Vein endothelial cell (primary cell): Measurements from ENCODE around the genes CCL4 and MRM1.

GRCh38 chr17:35979909-35980347 lies 1.4 kb downstream of the CCL16 start:
- CAGE, long polyA plus RNA, result no peak

DNA sequence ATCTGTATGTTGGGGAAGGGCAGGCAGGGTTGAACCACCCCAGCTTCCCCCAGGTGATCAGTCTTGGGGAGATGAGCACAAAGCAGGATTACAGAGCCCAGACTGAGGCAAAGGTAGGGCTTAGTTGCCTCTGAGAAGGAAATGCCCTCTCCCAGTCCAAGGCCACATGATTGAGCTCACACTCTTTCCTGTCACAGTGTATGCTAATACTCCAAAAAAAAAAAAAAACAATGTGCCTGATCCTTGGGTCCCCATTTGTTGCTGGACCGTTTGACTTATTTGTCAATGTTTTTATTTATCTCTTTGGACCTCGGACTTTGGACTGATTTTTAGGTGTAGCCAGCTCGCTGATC lies 505 bp upstream of the CCL16 start:
- CAGE, long polyA plus RNA, result no peak

DNA sequence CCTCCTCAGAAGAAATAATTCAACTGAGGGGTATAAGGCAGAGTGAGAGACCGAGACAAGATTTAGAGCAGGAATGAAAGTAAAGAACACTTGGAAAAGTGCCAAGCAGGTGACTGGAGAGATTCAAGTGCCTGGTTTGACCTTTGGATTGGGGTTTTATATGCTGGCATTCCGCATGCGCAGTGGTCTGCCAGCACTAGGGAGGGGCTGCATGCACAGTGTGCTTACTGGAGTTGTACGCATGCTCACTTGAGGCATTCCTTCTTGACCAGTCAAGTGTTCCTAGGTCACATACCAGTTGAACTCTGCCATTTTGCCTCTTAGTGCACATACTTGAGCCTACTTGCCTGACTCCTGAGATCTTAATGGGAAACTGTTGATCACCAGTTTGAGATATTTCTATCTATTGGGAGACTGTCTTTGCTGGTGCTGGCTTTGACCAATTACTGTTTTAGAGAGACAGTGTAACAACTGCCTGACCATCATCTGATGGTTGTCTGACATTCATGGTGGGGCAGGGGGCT lies 692 bp upstream of the CCL15 start:
- CAGE, long polyA plus RNA, result no peak

- CAGE, long polyA plus RNA, result no peak
Measured at GRCh38 chr17:36103265-36104178, at the start of gene CCL4. Gene CCL4 (plus strand): TSS chr17:36103827.

GRCh38 chr17:36546411-36546854 lies 1.7 kb downstream of the GGNBP2 start:
- CAGE, long polyA plus RNA, result no peak

- CAGE, long polyA plus RNA, result no peak
Measured at GRCh38 chr17:36570778-36571310, 20.8 kb upstream of the DHRS11 start.

DNA sequence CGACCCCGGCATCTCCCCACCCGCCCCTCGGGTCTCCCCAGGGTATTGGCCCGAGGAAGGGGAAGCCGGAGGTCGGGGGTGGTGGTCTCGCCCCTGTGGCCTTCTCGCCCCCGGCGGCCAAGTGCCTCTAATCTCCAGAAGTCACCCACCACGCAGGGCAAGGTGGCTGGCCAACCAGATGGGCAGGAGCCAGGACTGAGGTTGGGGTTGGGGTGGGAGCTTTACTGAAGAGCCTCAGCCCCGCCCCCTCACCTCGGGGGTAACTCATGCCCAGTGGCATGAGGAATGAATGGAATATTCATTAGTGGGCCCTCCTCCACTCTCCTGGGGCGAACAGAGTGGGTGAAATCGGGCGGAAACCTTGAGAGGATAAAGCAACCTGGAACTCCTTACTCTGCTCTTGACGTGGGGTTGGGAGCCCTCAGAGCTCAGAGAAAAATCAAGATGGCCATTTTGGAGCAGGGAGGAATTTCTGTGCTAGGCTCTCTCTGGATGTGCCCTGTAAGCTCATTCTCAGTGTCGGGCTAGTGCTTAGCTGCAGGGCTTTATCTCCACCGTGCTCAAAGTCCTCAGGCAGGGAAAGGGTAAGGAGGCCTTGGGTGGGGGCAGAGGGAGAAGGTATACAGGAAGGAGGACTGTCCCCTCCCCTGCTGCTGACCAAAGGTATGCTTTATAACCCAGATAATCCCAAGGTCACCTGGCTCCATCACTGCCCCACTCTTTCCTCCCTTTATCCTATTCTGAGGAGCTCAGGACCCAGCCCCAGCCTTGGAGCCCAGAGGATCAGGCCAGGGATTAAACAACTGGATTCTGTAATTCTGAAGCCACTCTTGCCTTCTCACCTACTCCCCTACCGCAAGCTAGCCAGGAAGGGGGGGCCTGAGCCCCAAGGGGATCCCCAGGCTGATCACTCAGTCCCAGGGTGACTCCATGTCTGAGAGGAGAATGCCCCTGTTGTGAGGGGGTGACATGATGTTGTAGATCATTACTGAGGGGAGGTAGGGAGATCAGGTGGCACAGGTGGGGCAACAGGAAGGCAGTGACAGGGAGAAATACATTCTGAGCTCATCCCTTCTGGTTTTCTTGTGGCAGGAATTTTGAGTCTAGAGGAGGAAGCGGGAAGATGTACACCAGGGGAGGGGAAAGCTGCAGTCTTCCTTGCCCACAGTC lies 1.1 kb downstream of the DHRS11 start:
- CAGE, long polyA plus RNA, result no peak

DNA sequence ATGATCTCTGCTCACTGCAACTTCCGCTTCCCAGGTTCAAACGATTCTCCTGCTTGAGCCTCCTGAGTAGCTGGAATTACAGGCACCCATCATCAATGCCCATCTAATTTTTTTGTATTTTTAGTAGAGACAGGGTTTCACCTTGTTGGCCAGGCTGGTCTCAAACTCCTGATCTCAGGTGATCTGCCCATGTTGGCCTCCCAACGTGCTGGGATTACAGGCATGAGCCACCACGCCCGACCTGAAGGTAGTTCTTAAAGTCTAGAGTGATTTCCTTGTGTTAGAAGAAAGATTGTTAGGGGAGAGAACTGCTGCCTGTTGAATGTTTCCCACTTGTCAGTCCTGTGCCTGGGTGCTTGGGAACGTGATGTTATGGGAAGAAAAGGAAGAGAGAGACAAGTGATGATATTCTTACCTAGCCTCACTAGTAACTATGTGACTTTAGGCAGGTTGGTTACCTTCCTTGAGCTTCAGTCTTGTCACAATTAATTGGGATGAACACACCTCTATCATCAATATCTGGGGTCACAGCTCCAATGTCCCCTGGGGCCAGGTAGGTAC lies 3.9 kb downstream of the DHRS11 start:
- CAGE, long polyA plus RNA, result no peak

- CAGE, long polyA plus RNA, result no peak
Measured at GRCh38 chr17:36601289-36602264, at the start of gene MRM1. Gene MRM1 (plus strand): TSS chr17:36601583.

DNA sequence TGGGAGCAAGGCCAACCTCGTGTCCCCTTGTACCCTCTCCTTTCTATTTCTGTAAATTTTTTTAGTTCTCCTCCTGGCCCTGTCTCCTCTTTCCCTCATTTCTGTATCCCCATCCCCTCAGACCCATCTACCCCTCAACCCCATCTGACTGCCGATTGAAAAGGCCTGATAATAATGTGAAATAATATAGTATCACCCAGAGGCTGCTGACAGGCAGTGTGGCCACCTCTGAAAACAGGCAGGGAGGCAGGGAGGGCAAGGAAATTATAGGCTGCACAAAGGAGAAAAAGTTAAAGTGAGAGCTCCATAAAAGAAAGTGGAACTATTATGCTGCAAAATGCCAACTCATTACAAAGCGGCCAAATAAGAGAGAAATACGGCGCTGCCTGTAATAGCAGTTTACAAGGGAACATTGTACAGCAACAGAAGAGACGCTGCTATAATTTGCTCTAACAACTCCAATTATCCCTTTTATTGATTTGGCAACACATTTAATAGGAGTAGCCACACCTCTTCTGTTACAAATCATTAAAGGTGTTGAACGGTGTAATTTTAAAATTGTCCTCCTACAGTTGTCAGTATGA lies 120.1 kb downstream of the MRM1 start:
- CAGE, long polyA plus RNA, result no peak

GRCh38 chr17:37086823-37087230 lies 138.1 kb downstream of the AATF start:
- CAGE, long polyA plus RNA, result no peak

GRCh38 chr17:37301118-37301891 lies 74.5 kb upstream of the C17orf78 start:
- CAGE, long polyA plus RNA, result no peak

DNA sequence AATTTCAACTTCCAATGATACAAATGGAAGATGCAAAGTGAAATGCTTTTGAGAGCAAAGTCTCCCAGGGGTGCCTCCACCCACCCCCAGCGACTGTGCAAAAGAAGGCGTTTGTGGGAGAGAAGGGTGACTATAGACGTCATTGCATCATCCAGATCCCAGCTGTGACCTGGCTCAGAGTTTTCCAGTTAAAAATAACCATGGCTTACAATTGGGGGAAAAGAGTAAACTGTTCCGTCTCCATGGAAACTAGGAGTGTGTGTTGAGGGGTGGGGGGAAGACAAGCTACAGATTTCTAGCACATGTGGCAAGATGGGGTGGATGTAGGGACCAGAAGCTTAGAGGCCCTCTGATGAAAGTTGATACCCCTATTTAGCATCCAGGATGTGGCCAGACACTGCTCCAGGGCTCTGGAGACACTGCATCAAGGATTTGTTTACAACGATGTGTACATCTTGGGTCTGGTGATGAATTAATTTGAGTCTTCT lies 6.4 kb upstream of the DUSP14 start:
- CAGE, long polyA plus RNA, result no peak

GRCh38 chr17:37552763-37553982 lies 56.0 kb downstream of the SYNRG start:
- CAGE, long polyA plus RNA, result no peak

DNA sequence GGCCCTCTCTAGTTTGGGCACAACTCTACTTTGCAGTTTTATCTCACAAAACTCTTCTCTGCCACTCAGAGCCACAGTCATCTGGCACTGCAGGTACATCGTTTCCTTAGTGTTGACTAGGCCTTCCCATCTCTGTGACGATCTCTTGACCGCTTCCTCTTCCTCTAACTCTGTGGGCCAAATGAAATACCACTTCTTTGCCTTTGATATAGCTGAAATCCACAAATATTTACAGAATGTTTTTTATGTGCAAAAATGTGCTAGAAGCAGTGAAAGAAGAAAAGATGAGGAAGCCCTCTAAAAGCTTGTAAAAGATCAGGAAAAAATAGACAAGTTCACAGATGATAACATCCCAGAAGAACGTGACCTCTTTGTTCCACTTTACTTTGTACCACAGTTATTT lies 3.1 kb downstream of the SYNRG start:
- CAGE, long polyA plus RNA, result no peak

- CAGE, long polyA plus RNA, result no peak
Measured at GRCh38 chr17:37708710-37709387, 36.0 kb downstream of the HNF1B start.

DNA sequence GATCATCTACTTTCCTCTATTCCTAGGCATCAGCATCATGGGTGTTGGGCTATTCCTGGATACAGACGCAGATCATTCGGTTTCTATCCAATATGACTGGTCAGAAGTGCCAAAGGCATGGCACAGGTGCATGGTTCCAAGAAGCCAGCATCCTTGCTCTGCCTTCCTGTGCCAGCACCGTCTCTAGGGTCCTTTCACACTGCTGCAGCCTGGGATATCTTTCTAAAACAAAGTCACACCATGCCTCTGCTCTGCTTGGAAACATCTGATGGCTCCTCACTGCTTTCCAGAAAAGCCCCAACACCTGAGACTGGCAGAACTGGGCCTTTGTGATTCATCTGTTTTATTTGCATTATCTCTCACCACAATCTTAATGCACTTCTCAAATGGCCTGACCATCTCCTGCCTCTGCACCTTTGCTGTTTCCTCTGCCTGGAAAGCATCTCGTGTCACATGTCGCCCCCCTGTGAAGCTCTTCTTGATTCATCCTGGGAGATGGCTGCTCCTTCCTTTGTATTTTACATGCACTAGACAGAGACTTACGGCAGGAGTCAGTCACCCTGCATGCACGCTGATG lies 30.1 kb downstream of the HNF1B start:
- CAGE, long polyA plus RNA, result no peak

DNA sequence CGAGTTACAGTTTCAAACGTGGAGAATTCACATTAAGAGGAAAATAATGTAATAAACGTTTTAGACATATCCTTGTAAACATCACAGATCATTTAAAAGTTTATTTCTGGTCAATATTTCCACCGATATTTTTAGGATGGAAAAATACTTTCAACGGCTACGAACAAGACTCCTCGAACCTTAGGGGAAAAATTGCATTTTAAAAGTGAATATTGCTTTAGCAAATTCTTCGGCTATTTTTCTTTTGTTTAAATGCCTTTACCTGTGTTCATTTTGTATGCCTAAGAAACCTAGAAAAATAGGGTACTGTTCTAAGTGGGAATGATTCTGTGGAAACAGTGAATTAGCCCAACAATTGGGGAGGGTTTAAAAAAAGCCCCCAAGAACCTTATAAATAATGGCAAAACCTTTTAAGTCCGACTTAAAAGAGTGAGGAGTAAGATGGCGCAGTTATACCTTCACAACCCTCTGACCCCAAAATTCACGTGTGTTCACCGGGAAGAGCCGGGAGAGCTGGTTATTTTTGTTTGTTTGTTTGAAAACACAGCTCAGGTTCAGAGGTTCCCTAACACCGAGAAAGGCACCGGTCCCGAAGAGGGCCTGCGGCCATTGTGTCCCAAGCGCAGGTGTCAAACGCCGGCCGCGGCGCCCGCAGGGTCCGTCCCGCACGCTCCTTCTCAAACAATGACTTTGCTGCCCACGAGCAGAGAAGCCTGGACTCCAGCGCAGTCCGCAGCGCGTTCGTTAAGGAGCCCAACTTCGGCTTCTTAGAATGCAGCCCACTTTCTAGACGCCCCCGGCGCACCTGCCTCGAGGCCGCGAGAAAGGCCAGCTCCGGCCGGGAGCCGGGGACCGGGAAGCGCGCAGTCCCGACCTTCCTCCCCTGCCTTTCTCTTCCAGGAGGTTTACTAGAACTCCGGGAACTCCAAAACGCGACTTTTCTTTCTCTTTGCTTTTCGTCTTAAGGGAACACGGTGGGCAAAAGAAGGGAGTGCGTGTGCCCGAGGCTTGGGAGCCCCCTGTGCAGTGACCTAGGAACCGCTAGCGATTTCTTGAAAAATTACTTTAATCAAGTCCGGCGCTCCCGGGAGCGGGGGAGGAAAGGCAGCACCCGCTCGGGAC lies 3.0 kb downstream of the HNF1B start:
- CAGE, long polyA plus RNA, result no peak

DNA sequence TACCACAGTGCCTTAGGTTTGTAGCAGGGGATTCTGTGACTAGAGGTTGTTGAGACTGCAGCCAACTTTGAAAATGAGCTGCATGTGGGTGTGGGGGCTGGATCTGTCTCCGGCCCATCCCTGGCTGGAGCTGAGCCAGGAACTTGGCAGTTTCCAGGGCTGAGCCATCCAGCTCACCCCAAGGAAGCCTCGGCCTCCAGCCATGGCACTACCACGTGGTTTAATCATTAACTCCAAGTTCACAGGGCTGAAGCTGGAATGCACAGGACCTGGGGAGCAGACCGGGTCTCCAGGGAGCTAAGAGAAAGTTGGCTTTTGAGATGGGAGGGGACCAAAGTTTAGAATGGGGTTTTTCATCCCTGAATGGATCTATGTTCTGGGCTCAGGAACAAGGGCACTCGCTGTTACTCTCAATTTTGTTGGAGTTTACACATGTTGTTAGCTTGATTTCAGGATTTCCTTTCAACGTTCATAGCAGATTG lies 42.3 kb upstream of the HNF1B start:
- CAGE, long polyA plus RNA, result no peak

- CAGE, long polyA plus RNA, result no peak
Measured at GRCh38 chr17:38324792-38326002, 18.6 kb downstream of the GPR179 start.